Uterus (tissue), 7 donors: ENCODE results near the genes SRP19 and KCNN2.

DNA sequence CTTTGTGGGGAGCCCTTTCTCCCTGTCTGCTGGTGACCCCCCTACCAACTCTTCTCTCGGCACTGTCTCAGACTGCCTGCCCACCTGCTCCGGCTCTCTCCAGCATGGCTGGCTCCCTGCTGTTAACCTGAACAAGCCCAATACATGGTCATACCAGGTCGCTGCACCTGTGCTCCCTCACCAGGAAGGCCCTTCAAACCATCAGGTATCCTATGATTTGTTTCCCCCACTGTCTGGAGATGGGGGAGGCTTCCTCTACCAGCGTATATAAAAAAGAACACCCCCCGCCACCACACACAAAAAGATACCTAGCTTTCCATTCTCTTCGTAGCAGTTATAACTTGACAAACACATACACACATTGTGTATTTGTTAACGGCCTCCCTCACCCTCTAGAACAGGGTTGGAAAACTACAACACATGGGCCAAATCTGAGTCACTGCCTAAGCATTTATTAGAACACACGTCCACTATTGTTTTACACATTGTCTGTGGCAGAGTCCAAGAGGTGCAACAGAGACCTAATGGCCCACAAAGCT, 80.7 kb downstream of the EPB41L4A start:
- PRO-cap, 4 experiments: no peak in any of the 4 experiments
- RAMPAGE, long total RNA, 2 experiments: no peak in any of the 2 experiments
- RRBS: no CpG with 5 or more reads among the region's 8 CpGs

GRCh38 chr5:112347692-112348343, 71.3 kb downstream of the EPB41L4A start:
- PRO-cap, 4 experiments: no peak in any of the 4 experiments
- RAMPAGE, long total RNA, 2 experiments: no peak in any of the 2 experiments
- RRBS: no CpG with 5 or more reads among the region's 5 CpGs

DNA sequence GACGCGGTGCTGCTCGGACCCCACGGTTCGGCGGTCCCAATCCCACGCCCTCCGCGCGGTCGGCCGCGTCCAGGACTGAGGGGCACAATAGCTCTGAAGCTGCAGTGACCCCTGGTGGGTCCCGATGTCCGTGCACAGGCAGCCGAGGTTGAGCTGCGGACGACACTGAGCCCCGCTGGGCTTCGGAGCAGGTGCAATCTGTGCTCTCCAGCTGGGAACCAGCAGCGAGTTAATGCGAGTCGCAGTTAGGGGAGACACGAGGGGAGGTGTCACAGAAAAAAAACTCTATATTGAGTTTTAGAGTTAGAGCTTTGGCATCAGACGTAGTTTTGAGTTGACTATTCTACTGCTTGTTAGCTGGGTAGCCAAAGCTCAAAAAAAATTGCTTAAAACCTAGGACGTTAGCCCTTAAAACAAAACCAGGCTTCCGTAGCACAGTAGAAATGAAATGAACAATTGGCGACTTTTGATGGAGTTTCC, 1.3 kb upstream of the EPB41L4A start:
- PRO-cap, 4 experiments: peak in 4 of 4 experiments; most common minus-strand start position 77 of the sequence (in 4)
- RAMPAGE, long total RNA, 2 experiments: no peak in any of the 2 experiments
- RRBS: no CpG with 5 or more reads among the region's 28 CpGs

DNA sequence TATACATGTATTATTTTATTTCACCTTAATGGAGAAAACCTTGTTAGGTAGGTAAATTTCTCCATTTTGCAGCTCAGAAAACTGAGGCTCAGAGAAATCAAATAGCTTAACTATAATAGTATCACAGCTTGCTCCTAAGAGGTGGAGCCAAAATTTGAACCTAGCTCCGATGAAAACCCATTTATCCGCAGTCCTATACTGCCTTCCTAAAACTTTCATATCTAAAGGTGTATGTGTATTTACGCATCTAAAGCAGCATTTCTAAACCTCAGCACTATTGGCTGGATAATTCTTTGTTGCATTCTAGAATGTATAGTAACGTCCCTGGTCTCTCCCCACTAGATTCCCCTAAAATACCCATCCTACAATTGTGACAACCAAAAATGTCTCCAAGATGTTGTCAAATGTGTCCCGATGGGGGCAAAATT, 43.4 kb upstream of the SRP19 start:
- PRO-cap, 4 experiments: no peak in any of the 4 experiments
- RAMPAGE, long total RNA, 2 experiments: no peak in any of the 2 experiments
- RRBS: no CpG with 5 or more reads among the region's 5 CpGs

DNA sequence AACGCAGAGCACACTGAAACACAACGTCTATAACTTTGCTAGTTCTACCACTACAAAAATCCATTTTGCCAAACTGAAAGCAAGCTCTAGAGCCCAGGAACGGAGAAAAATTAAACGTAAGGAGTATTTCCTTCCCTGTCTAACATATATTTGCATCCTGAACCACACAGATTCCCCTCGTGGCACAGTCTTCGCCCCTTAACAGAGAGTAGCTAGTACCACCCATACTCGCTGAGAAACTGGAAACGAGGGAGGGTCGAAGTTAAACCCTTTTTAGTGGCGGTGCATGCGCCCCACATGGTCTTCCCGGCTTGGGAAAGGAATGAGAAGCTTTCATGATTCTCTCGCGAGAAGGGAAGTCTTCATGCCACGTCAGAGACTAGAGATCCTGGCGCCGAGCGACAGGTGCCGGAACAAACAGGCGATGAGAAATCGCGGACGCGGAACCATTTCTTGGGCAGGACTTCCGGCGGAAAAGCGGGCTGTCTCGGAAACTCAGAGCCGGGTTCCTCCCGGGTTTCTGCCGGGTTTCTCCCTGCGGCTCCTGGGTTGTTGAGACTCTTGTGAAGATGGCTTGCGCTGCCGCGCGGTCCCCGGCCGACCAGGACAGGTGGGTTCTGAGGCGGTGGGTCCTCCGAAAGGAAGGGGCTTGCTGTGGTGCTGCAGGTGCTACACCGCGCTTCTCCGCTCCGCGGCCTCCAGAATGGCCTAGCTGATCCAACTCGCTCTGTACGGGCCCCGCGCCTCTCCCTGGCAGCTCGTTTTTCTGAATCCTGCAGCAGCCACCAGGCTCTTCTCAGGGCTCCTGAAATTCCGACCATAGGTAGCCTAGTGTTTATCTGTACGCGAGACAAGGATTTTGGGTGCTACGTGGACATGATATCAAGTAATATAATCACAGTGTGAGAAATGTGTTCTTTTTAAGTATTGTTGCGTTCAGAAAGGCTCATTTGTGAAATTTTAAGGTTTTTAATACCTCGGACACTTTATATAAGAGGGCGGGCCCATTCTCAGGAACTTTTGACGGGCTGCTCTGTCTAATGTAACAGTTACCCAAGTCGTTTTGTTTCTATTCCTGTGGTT, at the start of gene SRP19:
SRP19 (plus strand) TSS at position 480 of the 1,083 bp plus-strand sequence.
- PRO-cap, 4 experiments: peak in 4 of 4 experiments; most common plus-strand start position 498 of the sequence (in 4); most common minus-strand start position 313 of the sequence (in 2)
- RAMPAGE, long total RNA, 2 experiments: start-site peak on the plus strand in 1 of 2 experiments, centred at position 523 of the sequence, 106 reads per replicate
- RRBS: 2% methylated on average over 18 of the region's 59 CpGs

GRCh38 chr5:112861914-112862428, 884 bp downstream of the SRP19 start:
- PRO-cap, 4 experiments: peak in 1 of 4 experiments; most common minus-strand start chr5:112862192 (in 1)
- RAMPAGE, long total RNA, 2 experiments: no peak in any of the 2 experiments
- RRBS: no CpG with 5 or more reads among the region's 12 CpGs

DNA sequence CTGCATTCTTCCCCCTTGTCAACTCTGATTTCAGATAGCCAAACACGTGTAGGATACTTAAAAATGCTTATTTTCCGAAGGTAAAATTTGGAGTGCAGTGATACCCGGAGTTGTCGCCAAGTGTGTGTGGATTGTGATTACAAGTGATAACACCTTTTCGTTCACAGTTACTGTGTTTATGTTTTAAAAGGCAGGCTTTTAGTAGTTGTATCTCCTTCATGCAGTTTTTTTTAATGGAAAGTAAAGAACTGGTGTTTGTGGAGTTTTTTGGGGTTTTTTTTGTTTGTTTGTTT, 1.0 kb downstream of the DCP2 start:
- PRO-cap, 4 experiments: no peak in any of the 4 experiments
- RAMPAGE, long total RNA, 2 experiments: no peak in any of the 2 experiments
- RRBS: no CpG with 5 or more reads among the region's 5 CpGs

GRCh38 chr5:113140830-113141663, 164.4 kb downstream of the DCP2 start:
- PRO-cap, 4 experiments: no peak in any of the 4 experiments
- RAMPAGE, long total RNA, 2 experiments: no peak in any of the 2 experiments
- RRBS: no CpG with 5 or more reads among the region's 9 CpGs

GRCh38 chr5:113203122-113203554, 226.5 kb downstream of the DCP2 start:
- PRO-cap, 4 experiments: no peak in any of the 4 experiments
- RAMPAGE, long total RNA, 2 experiments: no peak in any of the 2 experiments
- RRBS: 58% methylated on average over 7 of the region's 17 CpGs

DNA sequence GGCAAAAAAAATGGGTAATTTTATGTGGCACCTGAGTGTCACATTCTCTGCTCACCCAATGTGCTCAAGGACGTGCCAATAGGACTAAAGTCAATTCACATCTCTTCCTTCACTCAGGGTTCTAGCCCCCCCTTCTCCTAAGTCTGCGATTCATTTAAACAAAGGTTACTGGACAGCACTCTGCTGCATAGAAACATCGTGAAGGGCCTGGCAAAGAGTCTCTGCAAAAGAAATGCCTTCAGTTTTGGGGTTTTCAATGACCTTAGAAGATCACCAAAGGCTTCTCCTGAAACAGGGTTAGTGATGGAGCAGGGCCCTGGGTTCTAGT, 142.2 kb downstream of the TSSK1B start:
- PRO-cap, 4 experiments: peak in 2 of 4 experiments; most common plus-strand start position 188 of the sequence (in 2)
- RAMPAGE, long total RNA, 2 experiments: no peak in any of the 2 experiments
- RRBS: no CpG with 5 or more reads among the region's 3 CpGs

- PRO-cap, 4 experiments: no peak in any of the 4 experiments
- RAMPAGE, long total RNA, 2 experiments: no peak in any of the 2 experiments
- RRBS: no CpG with 5 or more reads among the region's 21 CpGs
Observed at GRCh38 chr5:113293638-113294245, 141.0 kb downstream of the TSSK1B start.

GRCh38 chr5:113526117-113527036, 12.9 kb downstream of the YTHDC2 start:
- PRO-cap, 4 experiments: no peak in any of the 4 experiments
- RAMPAGE, long total RNA, 2 experiments: no peak in any of the 2 experiments
- RRBS: no CpG with 5 or more reads among the region's 6 CpGs

GRCh38 chr5:113548600-113549236, 35.2 kb downstream of the YTHDC2 start:
- PRO-cap, 4 experiments: no peak in any of the 4 experiments
- RAMPAGE, long total RNA, 2 experiments: start-site peak on the plus strand in 1 of 2 experiments, at chr5:113548441-113548810 at its widest, 5 reads per replicate
- RRBS: no CpG with 5 or more reads among the region's 2 CpGs

DNA sequence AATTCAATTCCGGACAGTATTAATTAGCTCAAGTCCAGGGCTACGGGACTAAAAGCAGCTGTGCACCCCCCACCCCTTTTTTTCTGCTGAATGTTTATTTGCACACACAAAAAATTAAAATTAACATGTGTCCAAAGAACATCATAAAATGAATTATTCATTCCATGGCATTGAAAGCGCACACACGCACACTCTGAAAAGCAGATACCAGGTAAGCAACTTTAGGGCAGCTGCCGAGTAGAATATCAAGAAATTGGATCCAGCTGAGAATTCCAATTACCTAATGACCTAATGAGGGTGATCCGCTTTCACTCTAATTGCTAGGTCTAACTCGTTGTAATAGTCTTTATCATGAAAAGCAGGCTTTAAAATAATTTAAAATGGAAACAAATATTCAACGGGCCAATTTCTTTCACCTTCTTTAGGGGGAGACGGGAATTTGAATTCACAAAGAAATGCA, 1.7 kb upstream of the KCNN2 start:
- PRO-cap, 4 experiments: no peak in any of the 4 experiments
- RAMPAGE, long total RNA, 2 experiments: no peak in any of the 2 experiments
- RRBS: no CpG with 5 or more reads among the region's 9 CpGs

- PRO-cap, 4 experiments: peak in 4 of 4 experiments; most common plus-strand start chr5:114362156 (in 4); most common minus-strand start chr5:114361952 (in 3)
- RAMPAGE, long total RNA, 2 experiments: no peak in any of the 2 experiments
- RRBS: 2% methylated on average over 33 of the region's 95 CpGs
Observed at GRCh38 chr5:114361658-114362711, at the start of gene KCNN2. Gene KCNN2 (plus strand): TSS chr5:114362070.

DNA sequence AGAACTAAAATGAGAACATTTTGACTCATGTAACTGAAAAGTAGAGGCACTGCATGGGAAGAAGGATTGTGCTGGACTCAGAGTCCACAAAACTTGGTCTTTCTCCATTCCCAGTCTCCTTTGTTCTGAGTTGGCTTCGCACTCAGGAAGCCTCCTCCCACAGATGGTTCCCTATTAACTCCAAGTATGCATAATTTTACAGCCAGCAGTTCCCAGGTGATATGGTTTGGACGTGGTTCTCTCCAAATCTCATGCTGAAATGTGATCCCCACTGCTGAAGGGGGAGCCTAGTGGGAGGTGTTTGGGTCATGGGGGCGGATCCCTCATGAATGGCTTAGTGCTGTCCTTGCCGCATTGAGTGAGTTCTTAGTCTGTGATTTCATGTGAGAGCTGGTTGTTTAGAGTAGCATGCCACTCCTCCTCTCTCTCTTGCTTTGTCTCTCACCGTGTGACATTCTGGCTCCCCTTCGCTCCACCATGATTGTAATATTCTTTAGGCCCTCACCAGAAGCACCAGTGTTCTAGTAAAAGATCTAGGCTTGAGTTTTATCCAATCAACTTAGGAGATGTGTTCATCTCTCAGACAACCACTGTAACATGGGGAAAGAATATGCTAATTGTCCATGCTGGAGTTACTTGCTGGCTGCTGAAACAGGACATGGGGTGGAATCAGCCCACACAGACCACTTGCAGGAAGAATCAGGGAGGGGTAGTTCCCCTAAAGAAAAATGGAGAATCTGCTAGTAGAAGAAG, 86.4 kb downstream of the FEM1C start:
- PRO-cap, 4 experiments: no peak in any of the 4 experiments
- RAMPAGE, long total RNA, 2 experiments: no peak in any of the 2 experiments
- RRBS: no CpG with 5 or more reads among the region's 6 CpGs

DNA sequence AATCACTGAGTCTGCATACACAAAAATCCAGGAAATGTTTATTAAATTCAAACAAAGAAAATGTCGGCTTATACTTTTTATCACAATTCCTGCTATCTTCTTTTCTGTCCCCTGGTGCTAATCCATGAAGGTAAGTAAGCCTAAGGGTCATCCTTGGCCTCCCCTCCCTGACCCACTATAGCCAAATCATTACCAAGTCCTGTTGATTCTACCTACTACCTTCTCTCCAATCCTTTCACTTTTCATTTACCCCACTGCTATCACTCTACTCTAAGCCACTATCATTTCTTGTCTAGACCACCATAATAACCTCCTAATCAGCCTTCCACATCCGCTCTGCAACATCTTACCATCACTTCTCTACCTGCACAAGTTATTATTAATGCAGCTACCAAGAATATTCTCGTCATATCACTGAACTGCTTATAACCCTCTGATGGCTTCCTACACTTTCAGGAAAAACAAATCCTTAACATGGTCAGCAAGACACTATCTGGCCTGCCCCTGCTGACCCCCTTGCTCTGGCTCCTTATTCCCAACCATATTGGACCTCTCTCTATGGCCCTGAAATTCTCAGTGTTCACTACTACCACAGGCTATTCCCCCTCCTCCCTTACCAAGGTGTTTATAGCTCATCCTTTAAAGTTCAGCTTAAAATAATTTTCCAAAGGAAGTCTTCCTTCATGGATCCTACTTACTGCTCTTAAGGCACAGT, 1.6 kb downstream of the TMED7 start:
- PRO-cap, 4 experiments: no peak in any of the 4 experiments
- RAMPAGE, long total RNA, 2 experiments: no peak in any of the 2 experiments
- RRBS: no CpG with 5 or more reads among the region's 3 CpGs

DNA sequence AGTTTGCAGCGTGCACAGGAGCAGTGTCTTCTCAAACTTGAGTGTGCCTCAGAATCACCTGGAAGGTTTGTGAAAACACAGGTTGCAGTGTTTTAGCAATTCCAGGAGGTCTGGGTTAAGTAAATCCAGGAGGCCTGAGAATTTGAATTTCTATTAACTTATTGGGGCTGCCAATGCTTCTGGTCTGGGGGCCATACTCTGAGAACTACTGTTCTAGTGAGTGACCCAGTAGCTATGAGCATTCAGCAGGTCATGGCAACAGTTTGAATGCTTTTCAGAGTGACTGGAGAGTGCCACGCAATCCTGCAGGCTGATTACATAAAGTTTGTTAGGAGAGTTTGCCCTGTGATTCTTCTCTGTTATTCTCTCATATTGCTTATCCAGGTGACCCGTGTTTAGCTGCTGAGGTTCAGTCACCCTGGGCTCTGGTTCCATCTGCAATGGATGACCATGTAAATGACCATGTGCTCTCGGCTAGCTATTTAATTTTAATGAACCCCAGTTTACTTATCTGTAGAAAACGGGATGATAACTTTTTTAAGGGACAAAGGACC, 22.2 kb upstream of the TMED7 start:
- PRO-cap, 4 experiments: no peak in any of the 4 experiments
- RAMPAGE, long total RNA, 2 experiments: no peak in any of the 2 experiments
- RRBS: no CpG with 5 or more reads among the region's 5 CpGs

GRCh38 chr5:115838956-115839412, 2.4 kb downstream of the ATG12 start:
- PRO-cap, 4 experiments: no peak in any of the 4 experiments
- RAMPAGE, long total RNA, 2 experiments: no peak in any of the 2 experiments
- RRBS: no CpG with 5 or more reads among the region's 8 CpGs

DNA sequence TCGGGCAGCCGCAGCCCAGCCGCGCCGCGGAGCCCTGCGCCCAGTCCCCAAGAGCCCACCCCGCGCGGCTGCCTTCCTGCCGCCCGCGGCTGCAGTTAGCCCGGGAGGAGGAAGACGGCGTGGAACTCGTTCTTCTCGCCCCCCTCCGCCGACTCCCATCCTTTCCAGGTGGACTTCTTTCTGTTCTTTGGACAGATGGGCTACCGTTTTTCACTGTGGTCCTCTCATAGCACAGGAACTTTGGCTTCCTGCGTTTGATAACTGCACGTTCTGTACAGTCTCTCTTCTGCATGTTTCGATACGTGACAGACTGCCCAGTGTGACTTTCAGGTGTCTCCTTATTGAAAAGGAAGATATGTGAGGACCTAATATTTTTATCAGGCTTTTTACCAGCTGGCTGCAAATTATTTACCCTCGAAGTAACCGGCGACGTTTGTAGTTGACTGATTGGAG, 700 bp downstream of the AP3S1 start:
- PRO-cap, 4 experiments: peak in 2 of 4 experiments; most common plus-strand start position 91 of the sequence (in 1); most common minus-strand start position 97 of the sequence (in 2)
- RAMPAGE, long total RNA, 2 experiments: no peak in any of the 2 experiments
- RRBS: 11% methylated on average over 3 of the region's 29 CpGs